Gastrocnemius medialis (tissue), 3 donors: ENCODE results near the gene TMPRSS9.

DNA sequence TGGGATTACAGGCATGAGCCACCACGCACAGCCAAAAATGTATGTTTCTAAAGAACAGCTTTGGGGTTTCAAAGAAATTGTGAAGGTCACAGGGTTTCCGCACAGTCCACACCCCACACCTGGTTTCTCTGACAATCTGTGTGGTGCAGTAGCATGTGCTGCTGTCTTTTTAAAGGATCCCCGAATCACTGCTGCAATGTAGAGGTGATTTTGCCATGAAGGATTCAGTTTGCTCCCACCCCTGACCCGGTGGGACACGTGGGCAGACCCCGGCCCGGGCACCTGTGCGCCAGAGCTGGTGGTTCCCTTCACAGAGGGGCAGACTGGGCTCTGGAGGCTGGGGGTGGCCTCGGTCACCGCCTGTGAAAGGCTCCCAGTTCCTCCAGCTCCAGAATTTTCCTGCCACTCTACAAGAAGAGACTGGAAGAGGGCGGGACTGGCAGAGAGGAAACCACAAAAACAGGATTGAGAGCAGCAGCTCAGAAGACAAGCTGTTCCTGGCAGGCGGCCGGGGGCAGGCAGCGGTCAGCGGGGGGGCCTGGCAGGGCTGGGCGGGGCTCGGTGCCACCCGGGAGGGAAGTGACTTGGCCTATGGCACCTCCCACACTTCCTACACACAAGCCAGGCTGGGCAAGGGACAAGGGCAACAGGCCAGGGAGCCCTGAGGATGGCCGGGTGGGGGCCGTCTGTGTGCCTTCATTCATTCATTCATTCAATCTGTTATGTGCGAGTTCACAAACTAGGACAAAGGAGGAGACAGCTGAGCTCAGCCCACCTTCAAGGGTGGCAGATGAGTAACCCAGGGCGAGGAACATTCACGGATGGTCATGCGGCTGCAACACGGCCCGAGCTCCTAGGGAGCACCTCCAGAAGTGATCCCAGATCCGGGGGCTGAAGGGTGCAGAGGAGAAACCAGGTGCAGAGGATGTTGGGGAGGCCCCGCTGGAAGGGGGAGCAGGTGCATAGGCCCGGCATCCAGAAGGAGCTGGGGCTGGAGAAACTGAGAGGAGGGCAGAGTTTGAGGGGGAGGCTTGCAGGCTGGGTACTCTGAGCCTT, 16.8 kb upstream of the BTBD2 start:
- PRO-cap, result unidirectional peak, minus-strand start at position 190 of the sequence; bidirectional peak, plus-strand start at position 646 of the sequence, minus-strand start at position 461 of the sequence; bidirectional peak, plus-strand start at position 807 of the sequence, minus-strand start at position 796 of the sequence
- RAMPAGE, long total RNA, 3 experiments, result no peak in any of the 3 experiments

GRCh38 chr19:2039418-2039975, 11.5 kb downstream of the MKNK2 start:
- PRO-cap, result bidirectional peak, plus-strand start at chr19:2039773, minus-strand start at chr19:2039689
- RAMPAGE, long total RNA, 3 experiments, result start-site peak on the plus strand in 2 of 3 experiments, at chr19:2039573-2039739 at its widest, 38 to 65 reads per replicate

- PRO-cap, result no peak
- RAMPAGE, long total RNA, 3 experiments, result no peak in any of the 3 experiments
Measured at GRCh38 chr19:2048928-2049372, 2.1 kb downstream of the MKNK2 start.

DNA sequence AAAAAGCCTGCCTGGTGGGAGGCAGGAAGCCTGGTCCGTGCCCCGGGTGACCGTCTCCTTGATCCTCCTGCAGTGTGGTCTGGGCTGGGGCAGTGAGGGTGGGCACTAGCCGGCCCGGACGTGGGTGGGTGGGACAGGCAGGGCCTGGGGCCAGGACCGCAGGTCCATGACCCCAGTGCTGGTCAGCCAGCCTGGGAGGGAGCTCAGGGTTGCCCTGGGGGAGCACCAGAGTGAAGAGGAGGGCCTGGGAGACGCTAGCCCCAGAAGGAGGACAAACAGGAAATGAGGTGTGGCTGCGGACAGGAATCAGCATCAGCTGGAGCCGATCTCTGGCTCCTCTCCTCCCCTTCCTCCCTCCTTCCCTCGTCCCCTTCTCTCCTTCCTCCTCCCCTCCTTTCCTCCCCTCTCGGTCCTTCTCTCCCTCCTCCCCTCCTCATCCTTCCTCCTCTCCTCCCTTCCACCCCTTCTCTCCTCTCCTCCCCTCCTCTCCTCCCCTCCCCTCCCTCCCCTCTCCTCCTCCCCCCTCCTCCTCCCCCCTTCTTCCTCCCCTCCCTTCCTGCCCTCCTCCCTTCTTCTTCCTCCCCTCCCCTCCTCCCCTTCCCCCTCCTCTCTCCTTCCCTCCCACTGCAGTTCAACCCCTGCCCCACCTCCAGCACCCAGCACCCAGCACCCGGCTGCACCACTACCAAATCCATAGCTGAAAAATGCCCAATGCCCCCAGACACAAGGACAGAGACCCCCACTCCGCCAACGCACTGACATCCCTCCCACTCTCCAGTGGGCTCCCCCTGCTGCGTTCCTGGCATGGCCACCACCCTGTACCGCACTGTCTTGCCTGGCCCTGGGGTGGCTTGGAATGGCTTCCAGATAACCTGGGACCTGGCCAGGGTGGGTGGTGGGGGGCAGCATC, 5.4 kb upstream of the MKNK2 start:
- PRO-cap, result unidirectional peak, minus-strand start at position 284 of the sequence; unidirectional peak, minus-strand start at position 340 of the sequence
- RAMPAGE, long total RNA, 3 experiments, result no peak in any of the 3 experiments

- PRO-cap, result no peak
- RAMPAGE, long total RNA, 3 experiments, result no peak in any of the 3 experiments
Measured at GRCh38 chr19:2075115-2075511, 21.0 kb downstream of the MOB3A start.

- PRO-cap, result no peak
- RAMPAGE, long total RNA, 3 experiments, result no peak in any of the 3 experiments
Measured at GRCh38 chr19:2079273-2079755, 16.8 kb downstream of the MOB3A start.

GRCh38 chr19:2100865-2102016, 4.5 kb downstream of the IZUMO4 start:
- PRO-cap, result no peak
- RAMPAGE, long total RNA, 3 experiments, result no peak in any of the 3 experiments

- PRO-cap, result no peak
- RAMPAGE, long total RNA, 3 experiments, result no peak in any of the 3 experiments
Measured at GRCh38 chr19:2116419-2117107, 19.8 kb downstream of the IZUMO4 start.

DNA sequence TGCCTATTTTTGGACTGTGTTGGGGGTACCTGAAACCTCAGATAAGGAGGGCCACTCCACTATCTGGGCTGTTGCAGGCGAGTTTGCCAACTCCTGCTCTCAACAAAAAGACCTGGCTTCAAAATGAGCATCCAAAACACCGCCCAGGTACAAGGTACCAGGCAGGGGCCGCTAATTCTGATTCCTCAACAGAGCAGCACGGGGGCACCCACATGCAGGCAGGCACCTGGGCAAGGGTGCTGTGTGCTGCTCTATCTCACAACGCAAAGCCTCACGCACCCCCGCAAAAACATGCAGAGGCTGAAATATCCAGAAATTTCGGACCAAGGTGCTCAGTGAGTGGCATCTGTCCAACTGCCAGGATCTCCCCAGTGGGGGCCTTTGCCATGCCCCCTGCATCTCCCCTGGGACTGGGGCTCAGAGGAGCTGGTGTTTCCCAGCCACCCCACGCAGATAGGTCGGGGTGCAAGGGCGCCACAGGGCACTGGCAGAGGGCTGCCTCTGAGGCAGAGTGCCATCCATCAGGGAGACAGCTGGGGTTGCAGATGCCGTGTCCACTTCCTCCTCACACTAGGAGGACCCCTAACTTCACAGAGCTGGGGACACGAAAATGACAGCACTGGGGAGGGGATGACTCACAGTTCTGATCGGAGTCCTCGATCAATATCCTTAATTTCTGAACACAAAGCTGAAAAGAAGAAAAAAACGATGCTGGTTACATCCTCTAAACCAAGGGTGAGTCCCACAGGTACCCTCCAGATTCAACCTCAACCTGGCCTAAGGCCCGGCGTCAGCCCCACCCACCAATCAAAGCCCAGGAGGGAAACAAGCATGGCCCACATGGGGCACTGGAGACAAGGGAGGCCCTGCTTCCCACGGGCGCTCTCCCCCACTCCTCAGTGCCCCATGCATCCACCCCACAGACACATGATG, 26.3 kb downstream of the IZUMO4 start:
- PRO-cap, result no peak
- RAMPAGE, long total RNA, 3 experiments, result no peak in any of the 3 experiments

GRCh38 chr19:2130316-2131133, 20.8 kb downstream of the AP3D1 start:
- PRO-cap, result no peak
- RAMPAGE, long total RNA, 3 experiments, result no peak in any of the 3 experiments

- PRO-cap, result no peak
- RAMPAGE, long total RNA, 3 experiments, result no peak in any of the 3 experiments
Measured at GRCh38 chr19:2199852-2200557, 36.1 kb downstream of the PLEKHJ1 start.

DNA sequence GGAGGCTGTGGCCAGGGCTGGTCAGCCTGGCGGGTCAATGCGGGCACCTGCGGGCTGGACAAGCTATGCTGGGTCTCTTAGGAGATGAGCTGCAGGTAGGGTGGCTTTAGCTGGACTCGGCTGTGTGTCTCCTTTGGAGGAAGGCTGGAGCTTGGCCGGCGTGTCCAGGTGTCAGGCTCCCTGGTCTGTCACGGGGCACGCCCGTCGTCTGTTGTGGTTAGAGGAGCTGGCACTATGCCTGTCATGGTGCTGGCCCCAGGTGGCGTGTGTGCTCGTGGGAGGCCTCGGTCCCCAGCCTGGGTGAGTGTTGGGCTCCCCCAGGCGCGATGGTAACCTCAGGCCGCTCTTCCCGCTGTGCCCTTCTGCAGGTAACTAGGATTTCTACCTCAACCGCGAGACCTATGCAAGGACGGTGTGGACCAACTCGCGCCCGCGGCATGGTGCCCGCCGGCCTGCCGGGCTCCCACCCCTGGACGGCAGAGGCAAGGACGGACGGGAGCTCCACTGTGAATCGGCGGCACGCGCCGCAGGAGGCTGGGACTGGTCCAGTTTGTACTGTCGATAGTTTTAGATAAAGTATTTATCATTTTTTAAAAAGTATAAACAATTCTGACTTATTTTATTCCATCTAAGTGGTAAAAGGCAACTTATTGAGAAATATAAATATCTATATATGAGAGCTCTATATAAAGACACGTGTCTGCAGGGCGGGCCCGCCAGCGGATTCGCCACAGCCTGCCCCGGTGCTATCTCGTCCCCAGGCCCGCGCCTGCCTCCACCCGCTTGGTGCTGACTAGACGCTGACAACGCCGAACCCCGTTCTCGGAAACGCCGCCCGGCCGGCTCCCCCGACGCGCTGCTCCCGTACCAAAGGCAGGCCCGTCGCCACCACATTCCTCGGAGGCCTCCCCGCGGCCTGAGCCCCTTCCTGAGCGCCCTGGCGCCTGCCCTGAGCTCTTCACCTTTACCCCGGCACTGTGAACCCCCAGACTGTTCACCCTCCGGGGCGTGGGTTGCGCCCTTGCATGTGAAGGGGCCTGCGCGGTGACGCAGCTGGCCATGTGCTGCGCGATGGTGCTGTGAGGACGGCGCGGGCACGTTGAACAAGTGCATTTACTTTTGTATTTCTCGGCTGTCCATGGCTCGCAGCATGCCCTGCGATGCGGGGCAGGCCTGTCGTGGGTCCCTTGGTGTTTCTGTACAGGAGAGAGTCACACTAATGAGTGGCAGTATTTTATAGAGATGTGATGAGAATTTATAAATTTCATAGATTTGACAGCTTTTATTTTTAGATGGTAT, 6.3 kb downstream of the PLEKHJ1 start:
- PRO-cap, result no peak
- RAMPAGE, long total RNA, 3 experiments, result no peak in any of the 3 experiments

- PRO-cap, result no peak
- RAMPAGE, long total RNA, 3 experiments, result no peak in any of the 3 experiments
Measured at GRCh38 chr19:2230852-2231443, 5.2 kb downstream of the PLEKHJ1 start.

GRCh38 chr19:2272068-2272233, 10.0 kb downstream of the PEAK3 start:
- PRO-cap, result no peak
- RAMPAGE, long total RNA, 3 experiments, result no peak in any of the 3 experiments

DNA sequence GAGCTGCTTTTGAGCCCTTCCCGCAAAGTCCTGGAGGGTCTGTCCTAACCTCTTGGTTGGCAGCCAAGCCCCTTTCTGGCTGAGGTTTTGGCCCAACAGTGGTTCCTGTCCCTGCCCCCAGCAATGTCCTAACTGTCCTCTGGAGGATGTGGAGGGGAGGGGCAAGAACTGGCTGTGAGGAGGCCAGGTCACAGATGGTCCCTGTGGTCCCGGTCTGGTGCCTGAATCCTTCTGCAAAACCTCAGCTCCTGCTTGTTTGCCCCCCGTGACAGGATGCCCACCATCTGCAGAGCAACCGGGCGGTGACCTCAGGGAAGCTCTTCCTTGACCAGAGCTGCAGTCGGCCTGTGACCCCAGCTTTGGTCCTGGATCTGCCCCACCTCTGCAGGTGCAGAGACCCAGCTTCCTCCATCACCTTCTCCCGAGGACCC, 5.9 kb upstream of the PEAK3 start:
- PRO-cap, result no peak
- RAMPAGE, long total RNA, 3 experiments, result no peak in any of the 3 experiments

GRCh38 chr19:2302189-2302872, 5.6 kb downstream of the LINGO3 start:
- PRO-cap, result no peak
- RAMPAGE, long total RNA, 3 experiments, result no peak in any of the 3 experiments

- PRO-cap, result unidirectional peak, plus-strand start at chr19:2327943
- RAMPAGE, long total RNA, 3 experiments, result no peak in any of the 3 experiments
Measured at GRCh38 chr19:2327198-2328235, 869 bp downstream of the LSM7 start.

- PRO-cap, result no peak
- RAMPAGE, long total RNA, 3 experiments, result no peak in any of the 3 experiments
Measured at GRCh38 chr19:2360074-2360414, at the start of gene TMPRSS9. Gene TMPRSS9 (plus strand): TSS chr19:2360265.

- PRO-cap, result no peak
- RAMPAGE, long total RNA, 3 experiments, result no peak in any of the 3 experiments
Measured at GRCh38 chr19:2361132-2361382, 992 bp downstream of the TMPRSS9 start.

DNA sequence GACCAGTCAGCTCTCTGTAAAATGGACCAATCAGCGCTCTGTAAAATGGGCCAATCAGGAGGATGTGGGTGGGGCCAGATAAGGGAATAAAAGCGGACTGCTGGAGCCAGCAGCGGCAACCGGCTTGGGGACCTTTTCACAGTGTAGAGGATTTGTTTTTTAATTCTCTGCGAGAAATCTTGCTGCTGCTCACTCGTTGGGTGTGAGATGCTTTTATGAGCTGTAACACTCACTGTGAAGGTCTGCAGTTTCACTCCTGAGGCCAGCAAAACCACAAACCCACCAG, 32.9 kb downstream of the TMPRSS9 start:
- PRO-cap, result no peak
- RAMPAGE, long total RNA, 3 experiments, result no peak in any of the 3 experiments